Gastrocnemius medialis (tissue), 3 donors: ENCODE measurements around a stretch of chr16.

DNA sequence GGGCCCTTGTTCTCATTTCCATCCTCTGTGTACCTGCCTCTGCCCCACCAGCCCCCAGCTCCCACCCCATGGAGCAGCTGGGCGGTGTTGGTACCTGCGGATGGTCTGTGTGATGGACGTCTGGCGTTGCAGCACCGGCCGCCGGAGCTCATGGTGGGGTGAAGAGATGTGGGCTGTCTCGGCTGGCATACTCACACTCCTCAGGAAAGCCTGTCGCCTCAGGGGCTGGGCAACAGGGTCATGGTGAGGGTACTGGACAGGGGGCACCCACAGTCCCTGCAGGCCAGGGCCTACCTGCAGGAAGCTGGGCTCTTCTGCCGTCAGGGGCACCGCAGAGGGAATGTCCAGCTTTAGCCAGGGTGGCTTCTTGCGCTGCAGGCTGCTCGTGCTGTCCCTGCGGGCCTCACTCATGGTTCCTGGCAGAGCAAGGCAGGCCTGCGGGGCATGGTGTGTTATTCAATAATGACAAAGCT is 7.8 kb downstream of the RHBDF1 start:
- PRO-cap: no peak
- RAMPAGE, long total RNA, 3 experiments: no peak in any of the 3 experiments

GRCh38 chr16:74117-74763 is 1.8 kb upstream of the RHBDF1 start:
- PRO-cap: no peak
- RAMPAGE, long total RNA, 3 experiments: no peak in any of the 3 experiments

DNA sequence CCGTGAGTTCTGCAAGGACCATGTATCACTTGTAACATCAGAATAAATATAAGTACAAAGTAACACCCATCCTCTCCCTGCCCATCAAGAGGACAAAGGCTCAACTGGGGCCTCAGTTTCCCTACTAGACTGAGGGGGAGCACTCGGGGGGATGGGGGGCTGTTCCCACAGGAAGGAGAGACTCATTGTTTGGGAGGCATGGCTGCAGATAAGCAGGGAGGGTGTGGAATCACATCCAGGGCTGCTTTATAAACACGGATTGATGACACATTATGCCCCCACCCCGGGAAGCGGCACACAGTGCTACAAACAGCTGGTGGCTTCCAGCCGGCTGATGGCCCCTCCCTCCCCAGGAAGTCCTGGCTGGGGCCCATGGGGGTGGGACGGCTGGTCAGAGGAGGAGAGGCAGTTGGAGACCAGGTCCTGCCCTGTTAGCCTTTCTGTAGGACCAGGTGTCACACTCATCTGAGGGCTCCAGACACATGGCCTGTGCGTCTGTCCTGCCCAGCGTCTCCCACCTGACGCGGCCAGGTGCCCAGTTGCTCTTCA is 1.4 kb upstream of the MPG start:
- PRO-cap: unidirectional peak, plus-strand start at position 394 of the sequence
- RAMPAGE, long total RNA, 3 experiments: no peak in any of the 3 experiments

- PRO-cap: no peak
- RAMPAGE, long total RNA, 3 experiments: no peak in any of the 3 experiments
These were observed 7.5 kb downstream of the MPG start for GRCh38 chr16:85428-85925.

- PRO-cap: no peak
- RAMPAGE, long total RNA, 3 experiments: no peak in any of the 3 experiments
These were observed 8.2 kb downstream of the MPG start for GRCh38 chr16:85986-86922.

DNA sequence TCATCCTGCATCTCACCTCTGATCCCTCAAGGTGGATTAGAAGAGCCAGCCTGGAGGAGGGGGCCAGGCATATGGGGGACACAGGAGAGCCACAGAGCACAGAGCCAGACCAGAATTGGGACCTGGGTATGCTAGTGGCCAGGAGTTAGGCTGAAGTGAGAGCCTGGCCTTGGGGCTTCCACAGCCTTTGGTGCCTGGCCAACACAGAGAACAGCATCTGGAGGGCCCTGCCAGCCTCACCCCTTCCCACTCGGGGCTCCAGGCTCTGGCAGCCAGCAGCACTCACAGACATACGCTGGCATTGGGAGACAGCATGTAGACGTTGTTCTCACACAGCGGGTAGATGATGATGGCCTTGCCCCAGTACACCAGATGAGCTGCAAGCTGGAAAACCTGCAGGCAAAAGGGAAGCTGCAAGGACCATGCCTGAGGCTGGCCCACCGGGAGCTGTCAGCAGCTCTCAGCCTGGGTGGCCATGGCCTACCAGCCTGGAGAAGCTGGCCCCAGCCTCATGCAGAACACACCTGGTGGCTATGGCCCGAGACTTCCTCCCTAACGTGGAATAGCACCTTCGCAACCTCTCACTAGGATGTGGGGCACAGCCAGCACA is 15.0 kb downstream of the MPG start:
- PRO-cap: no peak
- RAMPAGE, long total RNA, 3 experiments: no peak in any of the 3 experiments

- PRO-cap: no peak
- RAMPAGE, long total RNA, 3 experiments: no peak in any of the 3 experiments
These were observed 3.4 kb downstream of the AXIN1 start for GRCh38 chr16:348945-349666.

DNA sequence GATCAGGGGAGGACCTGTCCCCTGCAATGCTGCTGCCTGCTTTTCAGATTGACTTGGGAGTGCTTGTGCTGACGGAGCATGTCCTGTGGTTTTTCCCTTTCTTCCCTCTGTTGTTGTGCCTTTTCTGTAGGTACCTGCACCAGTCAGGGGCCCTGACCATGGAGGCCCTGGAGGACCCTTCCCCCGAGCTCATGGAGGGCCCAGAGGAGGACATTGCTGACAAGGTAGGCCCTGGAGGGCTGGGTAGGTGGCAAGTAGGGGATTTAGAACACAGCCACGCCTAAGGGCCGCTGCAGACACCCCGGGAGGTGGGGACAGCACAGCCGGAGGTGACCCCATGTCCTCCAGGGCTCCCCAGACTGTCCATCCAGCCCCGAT is 24.6 kb upstream of the CAPN15 start:
- PRO-cap: no peak
- RAMPAGE, long total RNA, 3 experiments: no peak in any of the 3 experiments

DNA sequence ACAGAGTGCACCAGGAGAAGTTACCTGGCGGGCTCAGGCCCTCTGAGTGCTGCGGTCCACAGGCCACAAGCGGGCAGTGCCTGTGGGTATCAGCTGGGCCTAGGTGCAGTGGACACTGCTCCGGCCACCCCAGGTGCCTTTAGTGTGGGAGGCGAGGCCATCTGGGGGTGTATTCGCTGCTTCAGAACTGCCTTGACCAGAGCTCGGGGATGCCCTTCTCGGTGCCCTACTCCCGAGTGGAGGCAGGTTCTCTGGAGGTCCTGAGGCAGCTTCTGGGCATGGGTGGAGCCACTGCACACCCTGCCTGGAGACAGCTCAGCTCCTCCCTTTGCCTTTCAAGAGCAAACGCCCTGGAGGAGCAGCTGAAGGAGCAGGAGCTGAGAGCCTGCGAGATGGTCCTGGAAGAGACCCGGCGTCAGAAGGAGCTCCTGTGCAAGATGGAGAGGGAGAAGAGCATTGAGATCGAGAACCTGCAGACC is 17.2 kb upstream of the CAPN15 start:
- PRO-cap: no peak
- RAMPAGE, long total RNA, 3 experiments: no peak in any of the 3 experiments

GRCh38 chr16:518819-519289 is 8.7 kb upstream of the CAPN15 start:
- PRO-cap: no peak
- RAMPAGE, long total RNA, 3 experiments: no peak in any of the 3 experiments

- PRO-cap: no peak
- RAMPAGE, long total RNA, 3 experiments: no peak in any of the 3 experiments
These were observed 7.9 kb upstream of the CAPN15 start for GRCh38 chr16:519556-519999.

DNA sequence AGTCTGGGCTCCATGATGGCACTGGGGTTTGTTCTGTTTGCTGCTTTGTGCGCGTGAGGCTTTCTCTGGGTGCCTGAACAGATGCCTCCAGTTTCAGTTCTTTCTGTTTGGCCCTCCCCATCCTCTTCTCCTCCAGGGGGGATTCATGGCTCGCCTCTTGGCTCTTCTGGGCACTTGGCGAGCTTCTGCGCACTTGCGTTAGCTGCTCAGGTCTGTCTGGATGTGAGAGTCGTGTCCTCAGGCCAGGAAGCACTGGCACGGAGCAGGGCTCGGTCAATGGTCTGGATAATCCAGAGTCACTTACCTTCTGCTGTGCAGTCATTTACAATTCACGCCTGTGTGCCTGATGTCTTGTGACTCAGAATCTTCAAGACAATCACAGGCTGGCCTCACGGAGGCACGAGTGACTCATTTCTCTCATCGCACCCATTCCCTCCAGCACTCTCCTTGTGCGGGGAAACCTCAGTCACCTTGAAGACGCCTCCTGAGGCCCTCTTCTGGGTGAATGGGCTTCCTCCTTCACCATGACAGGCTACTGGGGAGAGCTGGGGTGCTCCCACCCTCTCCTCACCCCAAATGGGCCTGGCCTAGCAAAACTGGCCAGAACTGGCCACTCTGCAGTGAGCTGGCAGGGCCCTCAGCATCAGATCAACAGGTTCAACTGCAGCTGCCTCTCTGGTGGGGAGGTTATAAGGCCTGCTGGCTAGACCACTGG is 2.0 kb upstream of the CAPN15 start:
- PRO-cap: no peak
- RAMPAGE, long total RNA, 3 experiments: no peak in any of the 3 experiments

GRCh38 chr16:533712-534244 is 6.3 kb downstream of the CAPN15 start:
- PRO-cap: no peak
- RAMPAGE, long total RNA, 3 experiments: no peak in any of the 3 experiments

DNA sequence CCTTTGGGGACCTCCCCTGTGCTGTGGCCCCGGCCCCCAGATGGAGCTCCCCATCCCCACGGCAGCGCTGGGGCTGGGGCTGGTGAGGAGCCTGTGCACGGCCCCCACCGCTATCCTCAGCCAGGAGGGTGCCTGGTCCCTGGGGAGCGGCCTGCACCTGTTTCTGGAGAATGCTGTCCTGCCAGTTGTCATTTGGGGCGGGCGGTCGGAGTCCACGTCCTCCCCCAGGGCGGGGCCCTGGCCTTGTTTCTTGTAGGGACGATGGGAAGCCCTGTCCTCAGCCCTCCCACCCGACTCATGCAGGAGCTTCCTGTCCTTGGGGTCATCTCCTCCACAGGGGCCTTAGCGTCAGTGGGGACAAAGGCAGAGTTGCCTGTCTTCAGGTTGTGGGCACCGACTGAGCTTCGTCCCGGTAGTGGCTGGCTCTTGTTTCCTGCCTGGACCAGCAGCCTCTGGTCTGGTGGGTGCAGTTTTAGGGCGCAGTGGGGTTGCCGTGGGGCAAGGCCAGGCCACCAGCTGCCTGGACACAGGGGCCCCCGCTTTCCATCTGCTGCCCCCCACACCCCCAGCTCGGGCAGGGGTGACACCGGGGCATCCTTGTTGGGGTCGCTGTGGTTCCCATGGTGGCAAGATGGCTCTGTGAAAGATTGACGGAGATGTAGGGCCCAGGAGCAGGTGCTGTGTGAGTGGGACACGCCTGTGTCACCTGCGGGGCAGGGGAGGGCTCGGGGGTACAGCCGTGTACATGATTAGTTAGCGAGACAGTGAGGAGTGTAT is 6.9 kb downstream of the CAPN15 start:
- PRO-cap: bidirectional peak, plus-strand start at position 246 of the sequence, minus-strand start at position 159 of the sequence
- RAMPAGE, long total RNA, 3 experiments: no peak in any of the 3 experiments

GRCh38 chr16:546687-547482 is 13.3 kb upstream of the PRR35 start:
- PRO-cap: no peak
- RAMPAGE, long total RNA, 3 experiments: no peak in any of the 3 experiments

DNA sequence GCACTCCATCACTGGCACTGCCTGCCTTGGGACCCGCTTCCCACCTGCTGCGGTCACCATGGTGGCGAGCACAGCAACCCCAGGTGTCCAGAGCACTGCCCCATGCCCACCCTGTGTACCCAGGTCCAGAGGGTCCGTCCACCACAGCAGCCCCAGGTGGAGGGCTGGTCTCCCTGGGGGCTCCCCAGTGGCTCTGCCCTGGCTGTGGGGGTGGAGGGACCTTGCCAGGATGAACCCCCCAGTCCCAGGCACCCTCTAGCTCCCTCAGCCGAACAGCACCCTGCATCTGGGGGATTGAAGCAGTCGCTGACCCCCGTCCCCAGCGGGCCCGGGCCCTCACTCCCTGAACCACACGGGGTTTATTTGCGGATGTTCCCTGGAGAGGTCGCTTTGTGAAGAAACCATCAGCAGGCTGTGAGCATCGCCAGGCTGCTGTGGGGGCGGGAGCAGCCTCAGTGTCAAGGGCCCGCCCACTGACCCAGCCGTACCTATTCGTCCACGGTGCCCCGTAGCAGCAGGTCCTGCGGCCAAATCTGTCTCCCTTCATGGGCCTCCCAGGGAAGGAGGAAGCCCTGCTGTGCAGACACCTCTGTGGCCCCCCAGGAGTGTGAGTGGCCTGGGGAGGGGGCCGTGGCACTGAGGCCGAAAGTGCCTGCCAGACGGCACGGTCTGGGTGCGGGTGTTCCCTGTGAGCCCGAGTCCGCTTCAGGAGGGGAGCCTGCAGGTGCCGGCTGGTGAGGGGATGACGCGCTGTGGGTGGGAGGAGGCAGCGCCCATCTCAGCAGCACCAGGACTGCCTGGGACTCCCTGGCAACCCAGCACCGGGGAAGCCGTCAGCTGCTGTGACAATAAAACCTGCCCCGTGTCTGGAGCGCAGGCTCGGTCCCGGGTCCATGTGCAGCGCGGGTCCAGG is 6.4 kb upstream of the RAB40C start:
- PRO-cap: no peak
- RAMPAGE, long total RNA, 3 experiments: no peak in any of the 3 experiments

DNA sequence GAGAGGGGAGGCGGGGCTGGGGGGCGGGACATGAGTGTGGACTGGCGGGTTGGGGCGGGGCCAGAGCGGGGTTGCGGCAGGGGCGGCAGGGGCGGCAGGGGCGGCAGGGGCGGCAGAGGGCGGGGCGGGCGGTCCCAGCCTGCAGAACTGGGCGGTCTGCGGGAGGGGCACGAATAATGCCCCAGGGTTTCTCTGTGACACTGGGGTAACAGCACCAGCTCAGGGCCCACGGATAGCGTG is 1.0 kb upstream of the METTL26 start:
- PRO-cap: bidirectional peak, plus-strand start at position 63 of the sequence, minus-strand start outside the sequence
- RAMPAGE, long total RNA, 3 experiments: no peak in any of the 3 experiments

- PRO-cap: no peak
- RAMPAGE, long total RNA, 3 experiments: no peak in any of the 3 experiments
These were observed 3.4 kb upstream of the WDR90 start for GRCh38 chr16:645705-646273.

- PRO-cap: no peak
- RAMPAGE, long total RNA, 3 experiments: no peak in any of the 3 experiments
These were observed 1.1 kb upstream of the WDR90 start for GRCh38 chr16:647973-648603.

DNA sequence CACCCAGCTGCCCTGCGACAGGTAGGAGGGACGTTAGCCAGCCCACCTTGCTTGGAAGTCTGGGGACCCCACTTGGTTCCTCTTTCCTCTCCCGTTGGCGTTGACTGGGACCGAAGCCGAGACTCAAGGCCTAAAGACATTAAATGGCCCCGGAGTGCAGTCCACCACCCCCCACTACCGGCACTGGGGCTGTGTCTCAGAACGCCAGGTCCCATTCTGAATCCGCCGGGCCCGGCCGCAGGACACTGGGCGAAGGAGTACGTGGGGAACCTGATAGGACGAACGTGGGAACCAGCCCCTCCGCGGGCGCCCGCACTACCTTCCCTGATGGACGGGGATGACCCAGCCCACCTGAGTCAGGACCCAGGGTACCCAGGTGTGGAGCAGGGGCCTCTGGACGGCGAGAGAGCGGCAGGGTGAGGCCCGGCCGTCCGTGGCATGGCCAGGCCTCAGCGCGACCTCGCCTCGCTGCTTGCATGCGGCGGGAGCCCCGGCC is 513 bp upstream of the WDR90 start:
- PRO-cap: no peak
- RAMPAGE, long total RNA, 3 experiments: no peak in any of the 3 experiments